ENCODE measurements around the genes DEFB115, DEFB119 and MCTS2.

DNA sequence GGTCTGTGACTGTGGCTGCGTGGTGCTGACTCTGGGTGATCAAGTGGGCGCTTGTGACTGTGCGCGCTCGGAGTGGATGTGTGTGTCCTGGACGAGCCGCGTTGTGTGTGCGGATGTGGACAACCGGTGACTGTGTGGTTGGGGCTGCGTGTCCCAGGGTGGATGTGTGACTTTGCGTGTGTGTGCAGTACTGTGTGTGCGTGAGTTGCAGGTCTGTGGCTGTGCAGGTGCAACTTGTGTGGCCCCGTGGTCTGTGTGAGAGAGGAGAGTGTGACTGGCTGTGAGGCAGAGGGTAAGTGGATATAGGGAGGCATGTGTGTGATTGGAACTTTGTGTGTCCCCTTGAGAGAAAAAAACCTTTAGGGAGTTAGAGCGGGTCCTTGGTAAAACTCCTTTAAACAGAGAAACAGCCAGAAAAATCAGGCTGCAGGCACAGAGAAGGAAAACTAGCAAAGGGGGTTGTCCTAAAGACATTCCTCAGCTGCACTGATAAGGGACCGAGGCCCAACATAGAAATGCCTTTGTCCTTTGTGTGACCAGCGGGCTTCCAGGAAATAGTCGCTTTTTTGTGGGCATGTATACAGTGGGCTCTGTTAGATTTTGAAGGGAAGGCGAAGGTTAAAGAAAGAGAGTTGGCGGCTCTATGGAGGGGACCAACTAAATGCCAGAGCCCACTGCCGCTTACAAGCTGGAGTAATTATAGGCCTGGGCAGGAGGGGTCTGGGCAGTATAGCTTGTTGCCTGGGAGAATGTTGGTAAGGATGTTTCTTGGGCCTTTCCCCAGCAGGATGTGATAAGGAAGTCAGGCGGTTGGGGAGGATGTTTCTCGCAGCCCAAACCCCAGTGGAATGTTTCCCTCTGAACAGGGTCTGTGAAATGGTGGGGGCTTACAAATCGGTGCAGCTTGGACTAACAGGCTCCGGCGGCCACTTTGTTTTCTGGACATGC lies 313.6 kb upstream of the ZNF337 start:
- RRBS = no CpG with 5 or more reads among the region's 26 CpGs

- RRBS = no CpG with 5 or more reads among the region's 25 CpGs
Observed at GRCh38 chr20:29410058-29410569, 1847.3 kb upstream of the DEFB115 start.

DNA sequence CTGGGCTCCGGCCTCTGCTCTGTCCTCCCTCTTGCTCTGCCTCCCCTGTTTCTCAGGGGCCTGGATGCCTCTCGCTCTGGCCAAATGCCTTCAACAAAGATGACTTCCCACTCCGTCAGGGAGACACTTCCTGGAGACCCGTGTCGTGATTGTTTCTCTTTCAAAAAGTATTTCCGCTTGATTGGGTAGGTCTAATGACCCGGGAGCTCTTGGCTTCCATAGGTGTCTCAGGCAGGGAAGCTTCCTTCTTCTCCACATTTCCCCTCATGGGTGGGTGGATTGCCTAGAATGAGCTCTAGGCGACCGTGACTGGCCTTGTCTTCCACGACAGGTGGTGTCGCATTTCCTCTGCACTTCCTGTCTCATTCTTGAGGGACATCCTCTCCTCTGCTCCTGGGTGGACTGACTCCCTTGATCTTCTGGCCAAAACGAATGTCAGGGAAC lies 974.6 kb upstream of the DEFB115 start:
- RRBS = no CpG with 5 or more reads among the region's 12 CpGs

GRCh38 chr20:30288843-30289278 lies 968.6 kb upstream of the DEFB115 start:
- RRBS = no CpG with 5 or more reads among the region's 7 CpGs

DNA sequence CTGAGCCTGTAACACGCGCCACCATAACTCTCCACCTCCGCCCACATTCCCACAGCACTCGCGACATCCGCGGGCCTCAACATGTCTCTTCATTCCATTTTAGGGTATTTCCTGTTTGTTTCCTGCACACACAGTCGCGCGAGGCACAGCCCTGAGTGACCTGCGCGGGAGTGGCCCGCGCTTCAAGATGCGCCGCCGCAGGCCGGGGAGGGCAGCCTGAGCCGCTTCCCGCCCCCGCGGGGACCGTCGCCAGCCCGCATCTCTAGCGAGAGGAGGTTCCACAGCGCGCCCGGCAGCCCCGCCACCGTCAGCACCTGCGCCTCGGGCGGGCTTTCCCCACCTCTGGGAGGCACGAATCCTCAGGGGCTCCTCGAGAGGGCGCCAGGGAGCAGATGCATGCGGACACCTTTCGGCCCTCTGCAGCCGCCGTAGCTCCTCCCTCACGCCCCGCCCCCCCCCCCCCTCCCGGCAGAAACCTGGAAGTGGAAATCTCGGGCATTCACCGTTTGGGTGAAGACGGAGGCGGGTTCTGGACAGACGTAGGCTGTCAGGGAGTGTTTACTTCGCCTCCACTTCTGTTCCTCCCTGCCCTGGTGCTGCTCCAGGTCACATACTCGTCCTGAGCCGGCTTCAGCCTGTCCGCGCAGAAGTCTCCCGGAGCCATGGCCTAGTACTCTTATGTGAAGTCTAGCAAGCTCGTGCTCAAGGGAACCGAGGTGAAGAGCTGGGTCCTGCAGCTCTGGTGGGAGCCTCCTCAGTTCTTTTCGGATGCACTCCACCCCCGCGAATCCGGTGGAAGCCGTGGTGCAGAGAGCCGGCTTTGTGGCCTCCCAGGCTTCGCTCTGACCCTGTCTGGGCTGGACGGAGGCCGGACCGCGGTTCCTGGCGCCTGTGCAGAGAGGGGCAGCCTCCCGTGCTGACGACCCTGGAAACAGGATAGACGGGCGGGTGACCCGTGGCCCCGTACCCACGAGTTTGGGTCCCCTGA lies 880.5 kb upstream of the DEFB115 start:
- RRBS = 2% methylated on average over 4 of the region's 76 CpGs

GRCh38 chr20:30564936-30565314 lies 692.5 kb upstream of the DEFB115 start:
- RRBS = no CpG with 5 or more reads among the region's 13 CpGs

DNA sequence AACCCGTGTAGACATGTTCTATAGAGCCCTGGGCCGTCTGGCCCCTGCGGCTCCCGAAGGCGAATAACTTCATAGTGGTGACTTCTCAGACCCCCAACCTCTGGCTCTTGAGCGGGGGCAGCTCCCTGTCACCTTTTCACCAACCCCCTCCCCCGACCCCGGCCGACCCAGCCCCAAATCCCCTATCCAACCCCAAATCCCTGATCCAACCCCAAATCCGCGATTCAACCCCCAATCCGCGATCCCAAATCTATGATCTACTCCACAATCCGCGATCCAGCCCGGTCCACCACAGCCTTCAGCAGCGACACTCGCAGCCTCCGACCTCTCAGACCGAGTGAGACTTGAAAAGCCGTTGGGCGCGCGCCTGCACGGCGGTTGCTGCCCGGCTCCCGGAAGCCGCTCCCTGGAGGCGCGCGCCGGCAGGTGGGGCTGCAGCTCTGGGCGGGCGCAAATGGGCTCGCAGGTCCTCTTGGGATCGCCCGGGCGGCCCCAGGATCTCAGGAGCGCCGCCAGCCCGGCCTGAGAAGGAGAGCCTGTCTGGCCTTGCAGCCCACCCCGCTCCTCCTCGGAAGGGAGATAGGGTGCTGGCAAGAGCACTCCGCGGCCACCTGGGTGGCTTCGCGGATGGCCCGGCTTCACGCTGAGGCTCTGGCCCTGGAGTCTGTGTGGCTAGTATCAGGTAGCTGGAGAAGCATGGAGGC lies 533.5 kb upstream of the DEFB115 start:
- RRBS = no CpG with 5 or more reads among the region's 50 CpGs

DNA sequence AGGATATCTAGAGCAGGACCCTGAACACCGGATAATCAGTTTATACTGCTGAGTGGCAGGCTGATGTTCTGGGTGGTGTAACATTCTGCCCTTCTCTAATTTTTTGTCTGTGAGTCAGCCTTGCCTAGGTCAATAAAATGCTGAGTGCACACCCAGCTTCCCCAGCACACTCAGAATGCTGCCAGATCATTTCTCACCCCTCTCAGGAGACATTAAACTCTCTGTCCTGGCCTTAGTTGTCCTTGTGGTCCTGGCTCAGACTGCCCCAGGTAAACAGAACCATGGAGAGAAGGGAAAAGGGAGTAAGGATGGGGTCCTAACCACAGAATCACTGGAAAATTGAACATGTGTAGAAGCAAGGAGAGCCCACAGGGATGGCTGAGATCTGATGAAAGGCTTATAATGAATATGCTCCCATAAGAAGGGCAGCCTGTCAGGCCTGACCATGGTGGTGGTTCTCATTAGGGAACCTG lies at the start of gene DEFB115:
DEFB115 (plus strand) TSS at position 176 of the 473 bp plus-strand sequence.
- RRBS = no CpG with 5 or more reads among the region's 1 CpG

DNA sequence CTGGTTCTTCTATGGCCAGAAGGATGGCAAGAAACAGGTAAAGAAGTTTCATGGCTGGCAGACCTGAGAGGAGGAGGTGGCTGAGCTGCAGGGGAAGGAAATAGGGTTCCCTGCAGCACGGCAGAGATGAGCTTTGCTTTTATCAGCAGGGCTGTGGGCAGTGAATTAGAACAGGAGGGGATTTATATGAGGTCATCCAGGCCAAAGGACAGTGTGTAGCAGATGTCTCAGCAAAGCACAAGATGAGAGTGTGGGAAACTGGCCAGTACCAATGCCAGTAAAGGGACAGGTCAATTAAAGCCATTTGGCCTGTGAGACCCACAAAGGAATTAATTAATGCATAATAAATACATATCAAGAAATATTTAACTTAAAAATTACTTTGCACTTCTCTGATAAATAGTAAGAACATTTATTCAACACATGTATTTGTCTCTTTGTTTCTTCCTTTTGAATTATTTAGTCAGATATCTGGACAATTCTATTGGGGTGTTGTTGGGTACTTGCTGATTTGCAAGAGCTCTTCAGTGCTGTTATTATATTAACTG lies at the start of gene DEFB119:
DEFB119 (minus strand) TSS at position 159 of the 548 bp plus-strand sequence.
- RRBS = no CpG with 5 or more reads among the region's 1 CpG

GRCh38 chr20:31483969-31484562 lies 9.0 kb downstream of the REM1 start:
- RRBS = 48% methylated on average over 11 of the region's 43 CpGs

DNA sequence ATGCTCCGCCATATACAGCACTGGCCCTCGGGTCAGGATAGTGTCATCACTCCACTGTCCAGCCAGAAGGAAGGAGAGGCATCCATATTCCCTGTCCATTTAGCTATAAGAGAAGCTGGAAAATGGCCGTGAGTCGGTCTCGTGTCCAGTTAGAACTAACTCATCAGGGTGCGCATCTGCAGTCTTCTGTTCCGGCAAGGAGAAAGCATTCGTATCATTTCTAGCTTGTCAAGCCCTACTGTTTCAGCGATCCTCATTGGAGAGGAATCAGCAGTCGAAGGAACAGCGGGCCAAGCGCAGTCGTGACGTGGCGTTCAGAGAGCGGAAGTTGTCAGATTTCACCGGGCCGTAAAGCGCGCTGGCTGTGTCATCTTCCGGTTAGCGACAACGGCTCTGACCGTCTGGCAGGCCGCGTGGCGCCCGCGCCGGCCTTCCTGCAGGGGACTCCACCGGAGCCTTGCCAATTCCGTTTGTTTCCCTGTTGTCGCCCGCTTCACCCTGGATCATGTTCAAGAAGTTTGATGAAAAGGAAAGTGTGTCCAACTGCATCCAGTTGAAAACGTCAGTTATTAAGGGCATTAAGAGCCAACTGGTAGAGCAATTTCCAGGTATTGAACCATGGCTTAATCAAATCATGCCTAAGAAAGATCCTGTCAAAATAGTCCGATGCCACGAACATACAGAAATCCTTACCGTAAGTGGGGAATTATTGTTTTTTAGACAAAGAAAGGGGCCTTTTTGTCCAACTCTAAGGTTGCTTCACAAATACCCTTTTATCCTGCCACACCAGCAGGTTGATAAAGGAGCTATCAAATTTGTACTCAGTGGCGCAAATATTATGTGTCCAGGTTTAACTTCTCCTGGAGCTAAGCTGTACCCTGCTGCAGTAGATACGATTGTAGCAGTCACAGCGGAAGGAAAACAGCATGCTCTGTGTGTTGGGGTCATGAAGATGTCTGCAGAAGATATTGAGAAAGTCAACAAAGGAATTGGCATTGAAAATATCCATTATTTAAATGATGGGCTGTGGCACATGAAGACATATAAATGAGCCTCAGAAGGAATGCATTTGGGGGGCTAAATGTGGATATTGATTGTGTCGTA lies at the start of gene MCTS2:
MCTS2 (plus strand) TSS at position 381 of the 1,104 bp plus-strand sequence.
- RRBS = 13% methylated on average over 10 of the region's 42 CpGs

- RRBS = no CpG with 5 or more reads among the region's 11 CpGs
Observed at GRCh38 chr20:31551445-31552410, 4.5 kb downstream of the MCTS2 start.

DNA sequence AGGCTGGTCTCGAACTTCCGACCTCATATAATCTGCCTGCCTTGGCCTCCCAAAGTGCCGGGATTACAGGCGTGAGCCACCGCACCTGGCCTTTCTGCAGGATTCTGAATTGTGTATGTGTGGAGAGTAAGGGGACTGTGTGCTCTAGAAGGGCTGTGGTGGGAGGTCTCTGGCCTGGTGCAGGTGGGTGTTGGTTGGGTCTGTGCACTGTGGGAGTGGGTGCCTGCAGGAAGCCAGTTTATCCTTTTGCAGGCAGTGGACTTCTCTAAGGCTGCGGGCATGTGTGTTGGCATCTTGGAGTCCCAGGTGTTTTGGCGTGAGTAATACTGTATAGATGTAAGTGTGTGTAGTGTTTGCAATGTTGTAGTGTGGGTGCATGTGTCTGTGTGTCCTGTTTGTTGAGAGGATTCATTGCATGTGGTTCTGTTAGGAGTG lies 10.8 kb upstream of the ID1 start:
- RRBS = no CpG with 5 or more reads among the region's 7 CpGs

DNA sequence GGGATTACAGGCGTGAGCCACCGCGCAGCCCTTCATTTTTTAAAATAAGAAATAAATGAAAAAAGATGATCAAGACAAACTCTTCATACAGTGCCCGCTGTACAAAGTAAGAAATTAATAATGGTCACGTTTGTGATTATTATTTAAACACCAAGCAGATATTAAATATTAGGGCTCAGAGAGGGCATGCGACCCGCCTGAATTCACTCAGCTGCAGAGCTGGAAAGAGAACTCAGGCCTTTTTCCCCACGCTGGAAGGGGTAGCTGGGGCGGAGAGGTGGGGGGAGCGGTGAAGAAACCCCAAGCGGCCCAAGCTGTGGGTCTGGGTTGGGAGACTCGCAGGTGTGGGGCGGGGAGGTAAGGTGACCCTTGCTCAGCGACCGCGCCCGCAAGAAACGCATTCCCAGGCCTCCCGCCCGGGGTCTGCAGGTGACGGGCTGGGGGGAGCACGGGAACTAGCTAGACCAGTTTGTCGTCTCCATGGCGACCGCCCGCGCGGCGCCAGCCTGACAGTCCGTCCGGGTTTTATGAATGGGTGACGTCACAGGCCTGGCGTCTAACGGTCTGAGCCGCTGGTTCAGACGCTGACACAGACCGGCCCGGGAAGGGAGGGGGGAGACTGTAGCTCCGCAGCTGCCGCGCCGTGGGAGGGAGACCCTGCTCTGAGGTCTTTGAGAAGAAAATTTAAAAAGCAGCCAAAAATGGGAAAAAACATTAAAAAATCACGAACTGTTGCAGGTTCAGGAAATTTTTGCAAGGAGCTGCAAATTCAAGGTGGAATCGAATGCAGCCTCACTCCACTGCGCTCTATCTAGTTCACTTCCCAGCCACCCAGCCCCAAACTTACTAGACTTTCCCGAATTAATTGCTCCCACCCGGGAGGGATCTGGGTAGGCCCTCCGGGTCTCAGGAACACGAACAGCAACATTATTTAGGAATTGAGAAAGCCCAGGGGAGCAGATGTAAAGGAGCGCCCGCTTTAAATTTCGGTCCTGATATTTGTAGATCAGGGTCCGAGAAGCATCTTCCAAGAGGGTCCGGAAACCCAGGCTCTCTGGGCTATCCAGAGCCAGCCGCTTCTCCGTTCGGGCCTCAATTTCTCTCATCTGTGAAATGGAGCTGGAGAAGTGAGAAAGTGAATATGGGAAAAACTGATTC lies 883 bp upstream of the ID1 start:
- RRBS = under 1% methylated on average over 15 of the region's 57 CpGs

GRCh38 chr20:31665638-31666153 lies 28.0 kb downstream of the COX4I2 start:
- RRBS = no CpG with 5 or more reads among the region's 10 CpGs

GRCh38 chr20:31681230-31682138 lies 41.2 kb downstream of the BCL2L1 start:
- RRBS = no CpG with 5 or more reads among the region's 10 CpGs

GRCh38 chr20:31723171-31723402 lies 419 bp upstream of the BCL2L1 start:
- RRBS = 2% methylated on average over 4 of the region's 14 CpGs

- RRBS = no CpG with 5 or more reads among the region's 4 CpGs
Observed at GRCh38 chr20:31779253-31779848, 39.8 kb upstream of the MYLK2 start.

GRCh38 chr20:31837979-31838517 lies 7.4 kb downstream of the FOXS1 start:
- RRBS = no CpG with 5 or more reads among the region's 3 CpGs

Measured in pericardium (tissue), 1 donor.